Measurements from ENCODE around the gene CCL24.

DNA sequence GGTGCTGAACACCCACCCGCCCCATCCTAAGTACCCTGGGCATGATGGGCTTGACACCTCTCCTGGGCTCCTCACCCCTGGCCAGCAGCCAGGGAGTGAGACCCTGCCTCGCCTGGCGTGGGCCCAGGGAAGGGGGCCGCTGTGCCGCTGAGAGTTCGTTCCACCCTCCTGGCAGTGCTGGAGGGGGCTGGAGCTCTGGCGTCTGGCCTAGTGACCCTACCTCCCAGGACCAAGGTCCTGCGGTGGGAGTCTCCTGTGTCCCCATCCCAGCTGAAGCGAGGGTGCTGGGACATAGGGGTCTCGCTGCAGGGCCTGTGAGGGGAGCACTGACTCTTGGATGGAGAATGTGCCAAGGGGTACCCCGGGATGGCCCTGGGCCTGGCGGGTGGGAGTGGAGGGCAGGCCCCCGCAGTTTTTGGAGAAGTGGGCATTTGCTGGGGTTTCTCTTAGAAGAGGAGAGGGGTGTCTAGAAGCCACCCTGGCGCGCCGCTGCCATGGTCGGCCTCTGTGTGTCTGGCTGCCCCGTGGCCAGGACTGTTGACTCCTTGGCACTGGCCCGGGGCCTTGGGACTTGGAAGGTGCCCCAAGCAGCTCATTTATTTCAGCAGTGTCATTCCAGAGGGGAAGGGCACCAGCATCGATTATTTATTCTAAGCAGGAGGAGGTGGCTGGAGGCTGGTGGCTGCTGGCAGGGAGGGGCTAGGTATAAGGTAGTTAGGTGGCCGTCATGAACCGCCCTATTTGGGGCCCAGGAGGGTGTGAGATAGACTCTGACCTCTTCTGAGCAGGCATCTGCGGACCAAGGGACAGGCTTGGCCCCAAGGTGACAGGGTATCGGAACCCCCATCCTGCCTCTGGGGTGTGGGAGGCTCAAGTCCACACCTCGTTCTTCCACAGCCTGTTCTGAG, 1.4 kb downstream of the GTF2IRD1 start:
- RRBS, 2 experiments, result no CpG with 5 or more reads among the region's 25 CpGs
CAGE:
- cytosol, long polyA minus RNA, result no peak
- cytosol, long polyA plus RNA, result no peak
- long polyA plus RNA, result no peak
- nucleus, long polyA minus RNA, result no peak
- nucleus, long polyA plus RNA, result no peak

- RRBS, 2 experiments, result no CpG with 5 or more reads among the region's 5 CpGs
CAGE:
- cytosol, long polyA minus RNA, result no peak
- cytosol, long polyA plus RNA, result no peak
- long polyA plus RNA, result no peak
- nucleus, long polyA minus RNA, result no peak
- nucleus, long polyA plus RNA, result no peak
Observed at GRCh38 chr7:74625347-74626049, 32.0 kb upstream of the GTF2I start.

- RRBS, 2 experiments, result no CpG with 5 or more reads among the region's 11 CpGs
CAGE:
- cytosol, long polyA minus RNA, result no peak
- cytosol, long polyA plus RNA, result no peak
- long polyA plus RNA, result no peak
- nucleus, long polyA minus RNA, result no peak
- nucleus, long polyA plus RNA, result no peak
Observed at GRCh38 chr7:74653730-74654256, 3.7 kb upstream of the GTF2I start.

DNA sequence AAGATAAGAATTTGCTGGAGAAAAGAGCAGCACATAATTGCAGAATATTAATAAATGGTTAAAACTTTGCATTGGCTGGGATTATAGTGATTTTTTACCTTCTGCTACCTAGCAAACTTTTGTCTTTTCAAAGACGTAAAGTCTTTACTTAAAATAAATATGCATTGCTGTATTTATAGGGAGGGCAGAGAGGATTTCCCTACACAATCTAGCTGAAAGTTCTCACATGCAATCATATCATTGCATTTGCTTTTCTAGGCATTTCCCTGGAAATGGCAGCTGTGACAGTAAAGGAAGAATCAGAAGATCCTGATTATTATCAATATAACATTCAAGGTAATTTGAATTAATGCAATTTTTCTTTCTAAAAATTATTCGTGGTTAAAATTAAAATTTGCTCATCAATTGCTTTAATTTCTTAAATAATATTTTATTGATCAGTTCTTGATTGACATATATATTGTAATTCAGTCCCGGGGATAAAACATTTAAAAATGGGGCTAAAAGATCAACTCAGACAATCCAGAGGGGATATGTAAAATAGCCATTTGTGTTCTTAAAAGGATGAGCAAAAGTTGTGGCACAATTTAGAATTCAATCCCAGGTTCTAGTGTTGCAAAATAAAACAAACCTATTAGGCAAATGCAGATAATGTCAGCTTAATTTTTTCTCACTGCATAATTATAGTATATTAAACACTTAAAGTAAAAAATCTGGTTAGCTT, 53.4 kb downstream of the GTF2I start:
- RRBS, 2 experiments, result no CpG with 5 or more reads among the region's 3 CpGs
CAGE:
- cytosol, long polyA minus RNA, result no peak
- cytosol, long polyA plus RNA, result no peak
- long polyA plus RNA, result no peak
- nucleus, long polyA minus RNA, result no peak
- nucleus, long polyA plus RNA, result no peak

- RRBS, 2 experiments, result no CpG with 5 or more reads among the region's 55 CpGs
CAGE:
- cytosol, long polyA minus RNA, result no peak
- cytosol, long polyA plus RNA, result no peak
- long polyA plus RNA, result no peak
- nucleus, long polyA minus RNA, result no peak
- nucleus, long polyA plus RNA, result no peak
Observed at GRCh38 chr7:74964793-74965184, 284 bp downstream of the CASTOR2 start.

- RRBS, 2 experiments, result no CpG with 5 or more reads among the region's 10 CpGs
CAGE:
- cytosol, long polyA minus RNA, result no peak
- cytosol, long polyA plus RNA, result no peak
- long polyA plus RNA, result no peak
- nucleus, long polyA minus RNA, result no peak
- nucleus, long polyA plus RNA, result no peak
Observed at GRCh38 chr7:75030591-75031286, 42.9 kb downstream of the RCC1L start.

- RRBS, 2 experiments, result no CpG with 5 or more reads among the region's 36 CpGs
CAGE:
- cytosol, long polyA minus RNA, result no peak
- cytosol, long polyA plus RNA, result no peak
- long polyA plus RNA, result no peak
- nucleus, long polyA minus RNA, result no peak
- nucleus, long polyA plus RNA, result no peak
Observed at GRCh38 chr7:75418828-75419896, 23.7 kb downstream of the TRIM73 start.

- RRBS, 2 experiments, result no CpG with 5 or more reads among the region's 24 CpGs
CAGE:
- cytosol, long polyA minus RNA, result no peak
- cytosol, long polyA plus RNA, result no peak
- long polyA plus RNA, result no peak
- nucleus, long polyA minus RNA, result no peak
- nucleus, long polyA plus RNA, result no peak
Observed at GRCh38 chr7:75440925-75441885, 44.9 kb downstream of the POM121C start.

- RRBS, 2 experiments, result no CpG with 5 or more reads among the region's 14 CpGs
CAGE:
- cytosol, long polyA minus RNA, result no peak
- cytosol, long polyA plus RNA, result no peak
- long polyA plus RNA, result no peak
- nucleus, long polyA minus RNA, result no peak
- nucleus, long polyA plus RNA, result no peak
Observed at GRCh38 chr7:75500612-75501245, 8.6 kb downstream of the SPDYE5 start.

DNA sequence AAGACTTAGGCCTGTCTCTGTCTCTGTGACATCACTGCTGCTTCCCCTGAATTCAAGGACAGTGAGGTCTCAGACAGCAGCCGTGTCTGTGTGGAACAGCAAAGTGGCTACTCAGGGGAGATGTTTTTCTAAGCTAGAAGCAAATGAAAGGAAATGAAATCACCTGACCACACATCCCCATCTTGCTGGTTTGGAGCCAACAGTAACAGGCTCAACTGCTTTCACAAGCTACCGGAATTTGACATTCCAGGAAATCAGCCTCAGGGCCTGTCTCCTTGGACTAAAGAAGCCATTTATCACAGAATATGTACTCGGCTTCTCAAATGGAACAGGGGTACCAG, 73.0 kb downstream of the SPDYE5 start:
- RRBS, 2 experiments, result no CpG with 5 or more reads among the region's 3 CpGs
CAGE:
- cytosol, long polyA minus RNA, result no peak
- cytosol, long polyA plus RNA, result no peak
- long polyA plus RNA, result no peak
- nucleus, long polyA minus RNA, result no peak
- nucleus, long polyA plus RNA, result no peak

- RRBS, 2 experiments, result 5 to 6% methylated on average over 3 to 4 of the region's 15 CpGs
CAGE:
- cytosol, long polyA minus RNA, result no peak
- cytosol, long polyA plus RNA, result no peak
- long polyA plus RNA, result no peak
- nucleus, long polyA minus RNA, result no peak
- nucleus, long polyA plus RNA, result no peak
Observed at GRCh38 chr7:75738525-75738790, 283 bp downstream of the HIP1 start.

GRCh38 chr7:75813675-75813935, at the start of gene CCL24:
Gene CCL24, minus strand, starts transcription at chr7:75813806.
- RRBS, 2 experiments, result no CpG with 5 or more reads among the region's 7 CpGs
CAGE:
- cytosol, long polyA minus RNA, result no peak
- cytosol, long polyA plus RNA, result no peak
- long polyA plus RNA, result no peak
- nucleus, long polyA minus RNA, result no peak
- nucleus, long polyA plus RNA, result no peak

DNA sequence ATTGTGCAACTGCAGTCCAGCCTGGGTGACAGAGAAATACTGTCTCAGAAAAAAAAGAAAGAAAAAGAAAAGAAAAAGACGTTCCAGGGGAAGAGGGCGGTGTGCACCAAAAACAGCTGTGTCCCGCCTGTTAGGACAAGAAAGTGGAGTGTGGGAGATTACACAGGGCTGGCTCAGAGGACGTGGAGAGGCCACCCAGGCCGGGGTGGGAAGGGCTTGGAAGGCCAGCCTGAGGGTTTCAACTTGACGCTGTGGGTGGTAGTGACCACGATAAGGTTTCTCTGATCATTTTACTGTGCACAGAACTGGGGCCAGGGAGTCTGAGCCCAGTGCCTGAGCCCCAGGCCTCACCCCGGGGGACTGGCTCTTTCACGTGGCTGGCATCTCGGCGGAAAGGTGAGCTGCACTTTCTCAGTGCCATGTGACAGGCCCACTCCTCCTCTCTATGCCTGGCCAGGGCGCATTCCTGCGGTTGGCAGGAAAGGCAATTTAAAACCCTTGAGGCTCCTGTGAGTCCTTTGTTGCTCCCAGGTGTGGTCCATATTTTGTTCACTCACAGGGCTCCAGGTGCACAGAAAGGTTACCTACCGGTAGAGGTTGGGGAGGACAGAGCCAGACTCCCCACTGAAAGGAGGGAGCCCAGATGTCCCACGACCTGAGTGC, 14.0 kb downstream of the RHBDD2 start:
- RRBS, 2 experiments, result no CpG with 5 or more reads among the region's 15 CpGs
CAGE:
- cytosol, long polyA minus RNA, result no peak
- cytosol, long polyA plus RNA, result no peak
- long polyA plus RNA, result no peak
- nucleus, long polyA minus RNA, result no peak
- nucleus, long polyA plus RNA, result no peak

- RRBS, 2 experiments, result 0 to 5% methylated on average over 1 to 3 of the region's 21 CpGs
CAGE:
- cytosol, long polyA minus RNA, result no peak
- cytosol, long polyA plus RNA, result no peak
- long polyA plus RNA, result no peak
- nucleus, long polyA minus RNA, result no peak
- nucleus, long polyA plus RNA, result no peak
Observed at GRCh38 chr7:75920248-75921218, 5.6 kb downstream of the POR start.

DNA sequence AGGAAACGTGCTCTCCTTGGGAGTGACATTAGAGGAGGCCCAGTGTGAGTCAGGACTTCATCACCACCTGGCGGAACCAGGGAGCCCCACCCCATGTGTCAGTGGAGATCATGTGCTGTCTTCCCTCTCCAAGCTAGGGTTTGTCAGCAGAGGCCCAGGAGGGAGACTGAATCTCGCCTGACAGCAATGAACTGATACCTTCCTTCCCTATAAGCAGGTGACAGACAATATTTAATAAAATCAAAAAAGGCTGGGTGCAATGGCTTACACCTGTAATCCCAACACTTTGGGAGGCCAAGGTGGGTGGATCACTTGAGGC, 29.0 kb downstream of the POR start:
- RRBS, 2 experiments, result no CpG with 5 or more reads among the region's 3 CpGs
CAGE:
- cytosol, long polyA minus RNA, result no peak
- cytosol, long polyA plus RNA, result no peak
- long polyA plus RNA, result no peak
- nucleus, long polyA minus RNA, result no peak
- nucleus, long polyA plus RNA, result no peak

- RRBS, 2 experiments, result no CpG with 5 or more reads among the region's 15 CpGs
CAGE:
- cytosol, long polyA minus RNA, result no peak
- cytosol, long polyA plus RNA, result no peak
- long polyA plus RNA, result no peak
- nucleus, long polyA minus RNA, result no peak
- nucleus, long polyA plus RNA, result no peak
Observed at GRCh38 chr7:75957023-75957755, 37.2 kb downstream of the TMEM120A start.

DNA sequence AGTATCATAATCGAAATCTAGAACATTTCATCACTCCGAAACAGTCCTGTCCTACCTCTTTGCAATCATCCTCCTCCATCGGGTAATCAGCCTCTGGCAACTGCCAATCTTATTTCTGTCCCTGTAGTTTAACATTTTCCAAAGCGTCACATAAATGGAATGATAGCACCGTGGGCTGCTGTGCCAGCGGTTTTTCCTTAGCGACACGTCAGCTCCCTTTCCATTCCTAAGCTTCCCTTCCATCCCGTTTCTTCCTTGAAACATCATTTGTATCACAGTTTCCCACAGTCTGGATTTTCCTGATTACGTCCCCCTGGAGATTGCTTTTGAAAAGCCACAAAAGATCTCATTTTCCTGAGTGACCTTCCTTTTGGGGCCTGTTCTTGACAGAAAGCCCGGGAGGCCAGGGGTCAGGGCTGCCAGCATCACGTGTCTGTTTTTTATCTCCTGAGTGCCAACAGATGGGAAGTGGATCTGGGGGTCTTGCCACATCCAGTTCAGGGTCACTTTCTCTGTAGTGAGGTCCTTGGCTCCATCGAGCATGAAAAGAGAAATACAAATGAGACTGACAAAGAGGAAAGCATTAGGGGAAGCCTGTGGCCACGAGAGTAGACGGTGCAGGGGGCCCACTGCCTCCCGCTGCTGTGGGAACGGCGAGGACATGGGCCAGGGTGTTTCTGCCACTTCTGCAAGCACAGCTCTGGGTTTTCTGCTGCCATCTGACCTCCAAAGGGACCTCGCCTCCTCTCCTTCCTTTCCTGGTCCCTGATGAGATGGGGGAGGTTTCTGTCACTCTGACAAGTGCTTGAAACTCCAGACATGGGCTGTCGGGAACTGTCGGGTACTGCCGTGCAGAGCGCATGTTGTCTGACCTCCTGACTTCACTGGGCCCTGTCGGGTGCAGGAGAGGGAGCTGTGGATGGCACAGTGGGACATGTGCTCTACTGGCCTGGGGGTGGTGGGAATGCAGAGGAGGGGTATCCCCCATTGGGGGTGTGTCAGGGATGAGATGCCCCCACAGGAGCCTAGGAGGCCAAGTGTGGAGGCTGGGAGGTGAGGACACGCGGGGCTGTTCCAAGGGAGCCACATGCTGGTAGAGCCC, 31.4 kb downstream of the TMEM120A start:
- RRBS, 2 experiments, result no CpG with 5 or more reads among the region's 26 CpGs
CAGE:
- cytosol, long polyA minus RNA, result no peak
- cytosol, long polyA plus RNA, result no peak
- long polyA plus RNA, result no peak
- nucleus, long polyA minus RNA, result no peak
- nucleus, long polyA plus RNA, result no peak

DNA sequence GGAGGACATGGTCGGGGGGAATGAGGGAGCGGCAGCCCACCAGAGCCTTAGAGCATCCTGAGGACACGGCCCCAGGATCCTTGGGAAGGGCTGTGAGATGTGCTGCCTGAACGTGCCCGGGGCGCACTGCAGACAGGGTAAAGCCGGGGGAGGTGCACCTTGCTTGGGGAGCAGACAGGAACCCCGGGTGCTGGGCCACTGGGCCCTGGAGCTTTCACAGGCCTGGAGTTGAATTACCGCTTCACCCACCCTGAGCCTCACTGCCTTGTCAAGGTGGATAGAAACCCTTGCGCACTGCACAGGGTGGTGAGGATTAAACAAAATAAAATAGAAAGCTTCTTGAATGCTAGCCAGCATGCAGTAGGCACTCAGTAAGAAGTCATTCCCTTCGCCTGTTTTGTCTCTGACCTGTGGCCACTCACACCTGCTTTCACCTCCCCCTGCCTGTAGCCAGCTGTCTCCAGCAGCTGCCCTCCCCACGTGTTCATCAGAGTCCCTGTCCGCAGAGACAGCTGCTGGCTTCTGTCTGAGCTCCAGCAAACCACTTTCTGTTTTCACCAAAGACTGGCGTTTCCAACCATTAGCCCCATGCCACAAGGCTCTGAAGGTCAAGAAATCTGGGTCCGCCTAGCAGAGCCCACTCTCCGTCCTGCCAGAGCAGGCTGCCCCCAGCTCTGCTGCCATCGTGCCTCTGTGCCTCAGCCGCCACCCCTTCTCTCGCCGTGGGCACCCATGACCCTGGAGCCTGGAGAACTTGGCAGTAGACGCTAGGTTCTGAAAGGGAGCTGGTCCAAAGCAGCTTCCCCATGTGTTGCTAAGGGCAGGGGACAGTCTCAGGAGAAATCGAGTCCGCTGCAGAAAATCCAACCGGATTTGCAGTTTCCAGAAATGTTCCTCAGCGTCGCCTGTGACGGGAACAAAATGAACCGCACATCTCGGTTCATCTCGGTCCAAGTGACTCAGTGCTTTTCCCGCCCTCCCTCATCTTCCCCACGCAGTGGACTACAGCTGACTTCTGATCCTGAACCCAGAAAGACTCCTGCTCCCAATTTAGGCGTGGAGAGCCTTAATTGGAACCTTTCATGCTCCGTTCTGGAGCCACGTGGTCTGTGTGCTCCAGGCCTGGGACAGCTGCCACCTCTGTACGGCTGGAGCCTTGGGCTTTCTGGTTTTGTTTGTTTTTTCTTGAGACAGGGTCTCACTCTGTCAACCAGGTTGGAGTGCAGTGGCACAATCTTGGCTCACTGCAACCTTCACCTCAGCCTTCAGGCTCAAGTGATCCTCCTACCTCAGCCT, 28.1 kb downstream of the TMEM120A start:
- RRBS, 2 experiments, result 94 to 100% methylated on average over 1 to 2 of the region's 36 CpGs
CAGE:
- cytosol, long polyA minus RNA, result no peak
- cytosol, long polyA plus RNA, result no peak
- long polyA plus RNA, result no peak
- nucleus, long polyA minus RNA, result no peak
- nucleus, long polyA plus RNA, result no peak

DNA sequence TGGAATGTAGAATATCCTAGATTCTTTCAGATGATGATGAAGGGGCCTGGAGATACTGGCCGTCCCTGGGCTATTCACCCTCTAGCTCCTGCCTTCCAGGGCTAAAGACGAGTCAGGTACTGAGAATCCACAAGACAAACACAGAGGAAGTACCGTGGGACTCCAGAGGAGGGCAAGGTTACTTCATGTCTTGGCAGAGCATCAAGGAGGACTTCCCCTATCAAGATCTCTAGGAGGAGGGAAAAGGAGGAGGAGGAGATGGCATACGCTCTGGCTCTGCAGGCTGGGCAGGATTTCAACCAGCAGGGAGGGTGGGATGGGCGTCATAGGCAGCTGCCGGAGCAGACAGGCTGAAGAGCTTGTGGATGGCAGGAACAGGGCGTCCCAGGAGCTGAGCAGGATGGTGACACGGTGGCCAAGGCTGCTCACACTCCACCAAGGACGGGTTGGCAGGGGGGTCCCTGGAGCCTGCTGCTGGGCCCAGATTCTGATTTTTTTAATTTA, 21.3 kb downstream of the MDH2 start:
- RRBS, 2 experiments, result no CpG with 5 or more reads among the region's 9 CpGs
CAGE:
- cytosol, long polyA minus RNA, result no peak
- cytosol, long polyA plus RNA, result no peak
- long polyA plus RNA, result no peak
- nucleus, long polyA minus RNA, result no peak
- nucleus, long polyA plus RNA, result no peak

DNA sequence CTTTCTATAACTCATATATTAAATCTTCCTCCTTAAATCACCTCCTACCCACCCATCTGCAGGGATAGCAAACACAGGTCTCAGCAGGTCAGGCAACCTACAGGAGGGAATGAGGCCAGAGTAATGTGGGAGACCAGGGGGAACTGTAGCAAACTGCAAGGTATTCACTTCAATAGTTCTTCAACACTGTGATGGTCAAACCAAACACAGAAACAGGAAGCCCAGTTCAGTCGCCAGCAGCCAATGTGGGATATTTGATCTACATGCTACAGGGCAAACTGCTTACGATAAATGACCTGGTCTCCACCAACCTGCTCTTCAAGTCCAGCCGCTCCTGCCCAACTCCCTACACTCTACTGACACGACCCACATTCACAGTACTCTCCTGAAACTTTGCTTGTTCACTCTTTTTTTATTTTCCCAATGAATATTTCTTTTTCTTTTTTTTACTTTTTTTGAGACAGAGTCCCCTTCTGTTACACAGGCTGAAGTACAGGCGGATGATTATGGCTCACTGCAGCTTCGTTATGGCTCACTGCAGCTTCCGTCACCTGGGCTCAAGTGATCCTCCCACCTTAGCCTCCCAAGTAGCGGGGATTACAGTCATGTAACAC, 42.0 kb downstream of the MDH2 start:
- RRBS, 2 experiments, result no CpG with 5 or more reads among the region's 8 CpGs
CAGE:
- cytosol, long polyA minus RNA, result no peak
- cytosol, long polyA plus RNA, result no peak
- long polyA plus RNA, result no peak
- nucleus, long polyA minus RNA, result no peak
- nucleus, long polyA plus RNA, result no peak

Measured in HepG2 (cell line).